Measurements from ENCODE around the genes ZNF496, OR13G1, OR6F1 and OR2T34.

- PRO-cap, 2 experiments: peak in 2 of 2 experiments; most common plus-strand start chr1:247211005 (in 2); most common minus-strand start chr1:247210431 (in 1)
- RAMPAGE, long total RNA, 4 experiments: start-site peak on the minus strand in 4 of 4 experiments, at chr1:247210810-247210870 at its widest, 172 to 888 reads per replicate
Observed at GRCh38 chr1:247209908-247211088, 38.5 kb upstream of the ZNF124 start.

GRCh38 chr1:247331253-247331494, 493 bp downstream of the ZNF496 start:
- PRO-cap, 2 experiments: peak in 2 of 2 experiments; most common plus-strand start chr1:247331321 (in 2)
- RAMPAGE, long total RNA, 4 experiments: start-site peak on the plus strand in 3 of 4 experiments, at chr1:247331265-247331403 at its widest, 13 to 17 reads per replicate

DNA sequence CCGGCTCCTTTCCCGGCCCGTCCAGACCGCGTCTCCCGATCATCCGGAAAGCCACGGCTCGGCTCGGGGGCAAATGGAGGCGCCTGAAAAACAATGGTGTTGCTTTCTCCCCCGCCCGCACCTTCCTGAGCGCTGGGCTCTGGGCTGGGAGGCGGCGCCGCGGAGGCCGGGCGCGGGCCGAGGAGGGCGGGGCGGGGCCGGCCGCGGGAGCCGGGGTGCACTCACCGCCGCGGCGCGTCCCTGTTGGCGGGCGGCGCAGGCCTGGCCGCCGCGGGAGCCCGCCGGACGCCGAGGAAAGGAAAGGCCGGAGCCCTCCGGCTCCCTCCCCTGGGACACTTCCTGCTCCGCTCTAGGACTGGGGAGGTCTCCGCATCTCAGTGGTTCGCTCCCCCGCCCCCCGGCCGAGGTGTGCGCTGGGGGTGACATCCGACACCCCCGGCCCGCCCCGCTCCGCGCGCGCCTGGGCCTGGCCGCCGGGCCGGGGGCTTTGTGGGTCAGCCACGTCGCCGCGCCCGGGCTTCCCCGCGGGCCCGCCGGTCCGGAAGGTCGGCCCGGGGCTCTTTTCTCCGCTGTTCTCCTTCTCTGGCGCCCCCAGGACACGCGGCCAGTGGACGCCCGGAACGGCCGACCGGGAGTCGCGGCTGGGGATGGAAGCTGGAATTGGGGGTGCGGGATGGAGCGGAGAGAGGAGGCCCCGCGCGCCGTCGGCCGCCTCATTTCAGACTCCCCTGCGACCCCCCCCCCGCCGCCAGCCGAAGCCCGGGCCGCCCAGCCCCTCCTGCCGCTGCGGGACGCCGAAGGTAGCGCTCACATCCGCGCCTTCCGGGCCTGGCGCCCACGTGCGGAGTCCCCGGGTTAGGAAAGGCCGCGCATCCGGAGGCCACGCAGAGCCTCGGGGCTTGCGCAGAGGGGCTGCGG, at the start of gene ZNF496:
ZNF496 (minus strand) TSS at position 303 of the 918 bp plus-strand sequence.
- PRO-cap, 2 experiments: peak in 2 of 2 experiments; most common plus-strand start position 180 of the sequence (in 1); most common minus-strand start position 124 of the sequence (in 1)
- RAMPAGE, long total RNA, 4 experiments: start-site peak on the plus strand in 1 of 4 experiments, centred at position 672 of the sequence, 12 reads per replicate; start-site peak on the minus strand in 1 of 4 experiments, centred at position 162 of the sequence, 14 reads per replicate

GRCh38 chr1:247337683-247338274, 6.1 kb upstream of the ZNF496 start:
- PRO-cap, 2 experiments: no peak in any of the 2 experiments
- RAMPAGE, long total RNA, 4 experiments: start-site peak on the plus strand in 1 of 4 experiments, at chr1:247337636-247337965 at its widest, 5 reads per replicate

DNA sequence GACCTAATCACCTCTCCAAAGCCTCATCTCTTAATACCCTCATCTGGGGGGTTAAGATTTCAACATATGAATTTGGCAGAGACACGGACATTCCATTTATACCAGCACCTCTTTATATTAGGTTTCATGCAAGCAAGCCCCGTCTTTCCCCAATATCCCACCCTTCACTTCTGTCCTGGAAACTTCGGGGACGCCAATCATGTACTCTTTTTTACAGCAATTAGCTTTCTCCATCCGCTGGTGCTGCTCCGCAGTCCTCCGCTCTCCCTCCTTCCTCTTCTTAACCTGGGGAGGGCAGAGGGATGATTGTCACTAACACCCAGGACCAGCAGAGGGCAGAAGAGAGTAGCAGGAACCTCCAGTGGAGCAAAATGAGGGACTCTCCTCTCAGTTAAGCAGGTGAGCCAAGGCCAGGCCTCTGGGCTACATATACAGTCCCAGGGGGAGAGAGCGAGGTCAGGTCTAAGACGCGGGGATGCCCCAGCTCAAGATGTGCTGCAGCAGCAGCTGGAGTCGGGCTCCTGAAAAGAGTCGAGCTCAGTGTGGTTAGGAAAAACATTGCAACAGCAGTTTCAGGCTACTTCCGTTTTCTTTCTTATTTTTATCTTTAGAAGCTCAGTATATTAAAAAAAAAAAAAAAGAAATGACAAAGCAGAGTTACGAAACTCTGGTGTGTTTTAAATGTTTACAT, 25.9 kb upstream of the NLRP3 start:
- PRO-cap, 2 experiments: no peak in any of the 2 experiments
- RAMPAGE, long total RNA, 4 experiments: no peak in any of the 4 experiments

DNA sequence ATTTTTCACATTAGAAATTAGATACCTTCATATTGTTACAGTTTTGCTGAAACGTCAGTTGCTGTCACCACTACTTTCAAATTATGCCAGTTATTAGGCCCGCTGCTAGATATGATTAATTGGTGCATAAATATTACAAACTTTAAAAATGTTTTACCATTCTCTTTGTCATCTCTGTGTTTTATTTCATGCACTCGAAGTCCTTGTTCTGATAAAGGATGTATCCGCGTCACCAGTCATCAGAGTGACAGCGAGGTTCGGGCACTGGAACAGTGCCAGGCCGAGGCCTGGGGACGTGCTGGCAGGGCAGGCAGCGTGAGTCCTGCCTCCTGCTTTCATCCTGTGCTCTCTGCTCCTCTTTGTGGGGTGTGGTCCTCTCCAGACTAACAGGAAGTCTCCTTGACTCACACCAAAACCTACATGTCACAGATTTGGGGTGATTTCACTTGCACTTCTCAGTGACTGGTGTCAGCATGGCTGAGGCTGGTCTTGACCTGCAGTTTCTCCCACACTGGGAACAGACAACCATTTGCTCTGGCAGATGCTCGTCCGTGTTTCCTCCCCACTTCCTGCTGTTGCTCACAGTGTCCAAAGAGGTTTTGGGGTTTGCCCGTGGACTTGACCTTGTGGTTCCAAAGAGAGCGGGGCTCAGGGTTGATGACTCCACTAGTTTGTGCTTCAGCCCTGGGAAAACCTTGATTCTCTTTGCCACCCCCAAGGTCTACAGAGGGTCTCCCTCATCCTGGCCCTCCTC, 8.8 kb upstream of the NLRP3 start:
- PRO-cap, 2 experiments: no peak in any of the 2 experiments
- RAMPAGE, long total RNA, 4 experiments: no peak in any of the 4 experiments

- PRO-cap, 2 experiments: no peak in any of the 2 experiments
- RAMPAGE, long total RNA, 4 experiments: no peak in any of the 4 experiments
Observed at GRCh38 chr1:247445883-247446214, 12.1 kb downstream of the OR2B11 start.

- PRO-cap, 2 experiments: no peak in any of the 2 experiments
- RAMPAGE, long total RNA, 4 experiments: no peak in any of the 4 experiments
Observed at GRCh38 chr1:247679530-247680164, at the start of gene OR13G1. Gene OR13G1, minus strand, starts transcription at chr1:247679739.

- PRO-cap, 2 experiments: no peak in any of the 2 experiments
- RAMPAGE, long total RNA, 4 experiments: no peak in any of the 4 experiments
Observed at GRCh38 chr1:247716346-247716876, at the start of gene OR6F1. Gene OR6F1, minus strand, starts transcription at chr1:247716646.

GRCh38 chr1:248574594-248575045, at the start of gene OR2T34:
Gene OR2T34, minus strand, starts transcription at chr1:248574757.
- PRO-cap, 2 experiments: no peak in any of the 2 experiments
- RAMPAGE, long total RNA, 4 experiments: no peak in any of the 4 experiments

DNA sequence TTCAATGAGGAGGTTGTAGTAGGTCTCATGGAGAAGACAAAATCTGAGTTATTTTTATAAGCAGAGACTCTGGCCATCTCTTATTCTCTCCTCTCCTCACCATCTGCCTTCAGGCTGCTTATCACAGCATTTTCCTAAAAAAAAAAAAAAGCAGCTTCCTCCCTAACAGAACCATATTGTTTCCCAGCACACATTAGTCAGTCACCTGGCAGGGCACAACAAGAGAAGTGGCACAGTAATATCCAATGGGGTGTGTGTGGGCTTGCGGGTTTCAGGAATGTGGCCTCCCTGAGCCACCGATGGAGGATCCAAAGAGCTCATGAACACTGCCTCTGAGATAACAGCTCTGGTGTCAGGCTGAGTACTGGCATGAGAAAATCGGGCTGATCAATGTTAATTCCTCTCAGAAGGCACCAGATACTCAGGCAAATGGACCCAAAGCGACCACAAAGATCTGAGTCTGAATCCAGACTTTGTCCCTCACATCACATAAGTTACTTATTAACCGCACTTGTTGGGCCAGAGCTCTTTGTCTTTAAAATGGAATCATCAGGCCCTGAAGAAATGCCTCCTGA, 2.2 kb upstream of the LYPD8 start:
- PRO-cap, 2 experiments: no peak in any of the 2 experiments
- RAMPAGE, long total RNA, 4 experiments: no peak in any of the 4 experiments